ENCODE measurements around the gene PIP4K2C.

DNA sequence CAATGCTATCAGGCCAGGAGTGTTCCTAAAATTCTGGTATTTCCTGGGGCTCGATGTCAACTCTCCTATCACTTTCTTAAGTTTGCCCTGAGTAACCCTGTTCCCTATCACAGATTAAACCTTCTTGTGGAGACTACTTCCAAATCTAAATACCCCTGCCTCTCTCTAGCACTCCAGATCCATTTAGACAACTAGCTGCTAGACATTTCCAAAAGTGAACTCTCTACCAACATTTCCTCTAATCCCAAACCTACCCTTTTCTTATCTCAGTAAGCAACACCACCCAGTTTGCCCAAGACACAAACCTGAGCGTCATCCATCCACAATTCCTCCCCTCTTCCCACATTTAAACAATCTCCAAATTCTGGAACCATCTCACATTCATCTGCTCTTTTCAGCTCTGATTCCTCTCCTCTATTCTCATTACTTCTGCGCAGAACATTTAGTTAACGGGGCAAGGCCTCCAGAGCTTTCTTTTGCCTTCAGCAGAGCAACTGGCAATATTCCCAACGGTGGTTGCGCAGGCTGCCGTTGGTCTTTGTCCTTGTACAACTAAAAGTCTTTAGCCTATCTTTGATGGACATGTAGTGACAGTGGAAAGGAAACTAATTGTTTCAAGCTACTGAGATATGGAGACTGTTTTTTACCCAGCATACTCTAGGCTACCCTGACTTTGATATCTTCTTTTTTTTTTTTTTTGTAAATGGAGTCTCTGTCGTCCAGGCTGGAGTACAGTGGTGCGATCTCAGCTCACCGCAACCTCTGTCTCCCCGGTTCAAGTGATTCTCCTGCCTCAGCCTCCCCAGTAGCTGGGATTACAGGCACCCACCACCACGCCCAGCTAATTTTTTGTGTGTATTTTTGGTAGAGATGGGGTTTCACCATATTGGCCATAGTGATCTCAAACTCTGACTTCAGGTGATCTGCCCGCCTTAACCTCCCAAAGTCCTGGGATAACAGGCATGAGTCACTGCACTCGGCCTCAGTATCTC, 12.7 kb downstream of the R3HDM2 start:
- RRBS = no CpG with 5 or more reads among the region's 14 CpGs

DNA sequence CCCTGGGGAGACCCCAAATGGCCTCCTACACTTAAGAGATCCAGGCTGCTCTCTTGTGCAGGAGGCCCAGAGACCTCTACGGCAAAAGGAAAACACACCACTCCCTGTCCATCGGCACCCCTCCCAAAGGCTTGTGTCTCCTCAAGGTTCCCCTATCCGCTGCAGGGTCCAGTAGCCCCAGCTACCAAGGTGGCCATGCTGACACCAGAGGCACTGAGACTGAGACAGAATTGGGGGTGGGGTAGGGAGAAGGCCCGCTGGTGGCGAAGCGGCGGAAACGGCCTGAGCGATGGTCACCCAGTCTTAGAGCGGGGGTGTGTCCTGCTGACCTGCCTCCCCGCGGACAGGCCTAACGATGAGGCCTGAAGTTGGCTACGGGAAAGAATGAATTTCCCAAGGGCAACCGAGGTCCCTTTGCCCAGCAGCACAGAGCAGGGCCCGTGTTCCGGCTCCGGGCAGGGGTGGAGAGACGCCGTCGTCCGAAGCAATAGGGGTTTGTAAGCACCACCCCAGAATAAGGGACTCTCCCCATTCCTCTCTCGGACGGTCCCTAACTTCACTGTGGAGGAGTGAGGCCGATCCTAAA, 451 bp downstream of the DDIT3 start:
- RRBS = no CpG with 5 or more reads among the region's 25 CpGs

DNA sequence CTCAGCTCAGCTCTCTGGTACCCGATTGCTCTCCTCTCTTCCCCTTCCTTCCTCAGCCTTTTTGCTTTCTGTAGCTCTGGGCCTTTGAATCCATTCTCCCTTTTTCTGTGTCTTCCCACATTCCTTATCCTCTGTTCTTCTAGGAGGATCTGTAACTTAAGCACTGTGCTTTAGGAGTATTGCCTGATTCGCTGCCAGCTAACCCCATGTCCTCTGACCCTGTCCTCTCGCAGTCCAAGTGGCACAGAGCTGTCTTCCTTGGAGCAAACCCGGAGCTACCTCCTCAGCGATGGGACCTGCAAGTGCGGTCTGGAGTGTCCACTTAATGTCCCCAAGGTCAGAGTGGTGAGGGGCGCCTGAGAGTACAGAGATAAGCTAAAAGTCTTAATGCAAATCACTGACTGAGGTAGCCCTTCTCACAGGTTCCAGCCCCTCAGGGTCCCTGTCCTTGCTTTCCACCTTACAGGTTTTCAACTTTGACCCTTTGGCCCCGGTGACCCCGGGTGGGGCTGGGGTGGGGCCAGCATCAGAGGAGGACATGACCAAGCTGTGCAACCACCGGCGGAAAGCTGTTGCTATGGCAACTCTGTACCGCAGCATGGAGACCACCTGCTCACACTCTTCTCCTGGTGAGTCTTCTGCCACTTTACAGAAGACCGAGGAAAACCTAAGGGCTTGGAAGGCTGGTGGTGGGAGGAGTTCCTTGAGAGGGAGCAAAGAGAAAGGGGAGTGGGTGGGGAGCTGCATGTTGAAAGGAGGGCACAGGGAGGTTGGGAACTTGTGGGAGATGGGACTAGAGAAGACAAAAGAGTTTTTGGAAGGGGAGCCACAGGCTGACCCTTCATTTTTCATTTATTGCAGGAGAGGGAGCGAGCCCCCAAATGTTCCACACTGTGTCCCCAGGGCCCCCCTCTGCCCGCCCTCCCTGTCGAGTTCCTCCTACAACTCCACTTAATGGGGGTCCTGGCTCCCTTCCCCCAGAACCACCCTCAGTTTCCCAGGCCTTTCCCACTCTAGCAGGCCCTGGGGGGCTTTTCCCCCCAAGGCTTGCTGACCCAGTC, 2.2 kb downstream of the MBD6 start:
- RRBS = 41% methylated on average over 2 of the region's 16 CpGs

DNA sequence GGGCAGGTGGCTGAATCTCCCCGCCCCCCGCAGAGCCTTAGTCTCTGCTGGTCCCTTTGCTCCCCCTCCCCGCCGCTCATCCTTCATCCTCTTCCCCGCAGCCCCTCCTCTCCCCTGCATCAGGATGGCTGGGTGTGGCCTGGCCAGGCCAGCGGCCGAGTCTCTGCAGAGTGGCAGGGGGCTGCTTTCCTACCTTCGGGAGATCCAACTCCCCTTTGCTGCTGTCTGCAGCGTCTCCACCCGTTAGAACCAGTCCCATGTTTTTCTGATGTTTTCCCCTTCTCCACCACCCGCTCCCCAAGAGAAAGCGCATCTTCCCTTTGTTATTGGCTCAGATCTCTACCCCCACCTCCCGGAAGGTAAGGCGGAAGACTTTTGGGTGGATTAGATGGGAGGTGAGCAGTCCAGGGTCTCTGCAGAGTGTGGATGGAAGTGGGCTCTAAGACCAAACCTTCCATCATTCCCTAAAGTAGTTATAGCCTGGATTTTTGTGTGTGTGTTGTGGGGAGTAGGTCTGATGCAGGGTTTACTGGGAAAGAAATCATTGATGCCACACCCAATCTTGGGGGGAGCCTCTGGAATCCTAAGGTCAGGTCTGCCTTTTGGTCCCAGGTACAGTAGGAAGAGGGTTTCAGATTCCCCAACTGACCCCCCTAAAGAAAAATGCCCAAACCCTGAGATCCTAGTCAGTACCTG, 737 bp downstream of the KIF5A start:
- RRBS = no CpG with 5 or more reads among the region's 14 CpGs

GRCh38 chr12:57590595-57592071, at the start of gene PIP4K2C:
Gene PIP4K2C, plus strand, starts transcription at chr12:57591192.
- RRBS = 1% methylated on average over 25 of the region's 76 CpGs

- RRBS = 18% methylated on average over 3 of the region's 14 CpGs
These were observed 552 bp upstream of the ARHGEF25 start for GRCh38 chr12:57610748-57611018.

DNA sequence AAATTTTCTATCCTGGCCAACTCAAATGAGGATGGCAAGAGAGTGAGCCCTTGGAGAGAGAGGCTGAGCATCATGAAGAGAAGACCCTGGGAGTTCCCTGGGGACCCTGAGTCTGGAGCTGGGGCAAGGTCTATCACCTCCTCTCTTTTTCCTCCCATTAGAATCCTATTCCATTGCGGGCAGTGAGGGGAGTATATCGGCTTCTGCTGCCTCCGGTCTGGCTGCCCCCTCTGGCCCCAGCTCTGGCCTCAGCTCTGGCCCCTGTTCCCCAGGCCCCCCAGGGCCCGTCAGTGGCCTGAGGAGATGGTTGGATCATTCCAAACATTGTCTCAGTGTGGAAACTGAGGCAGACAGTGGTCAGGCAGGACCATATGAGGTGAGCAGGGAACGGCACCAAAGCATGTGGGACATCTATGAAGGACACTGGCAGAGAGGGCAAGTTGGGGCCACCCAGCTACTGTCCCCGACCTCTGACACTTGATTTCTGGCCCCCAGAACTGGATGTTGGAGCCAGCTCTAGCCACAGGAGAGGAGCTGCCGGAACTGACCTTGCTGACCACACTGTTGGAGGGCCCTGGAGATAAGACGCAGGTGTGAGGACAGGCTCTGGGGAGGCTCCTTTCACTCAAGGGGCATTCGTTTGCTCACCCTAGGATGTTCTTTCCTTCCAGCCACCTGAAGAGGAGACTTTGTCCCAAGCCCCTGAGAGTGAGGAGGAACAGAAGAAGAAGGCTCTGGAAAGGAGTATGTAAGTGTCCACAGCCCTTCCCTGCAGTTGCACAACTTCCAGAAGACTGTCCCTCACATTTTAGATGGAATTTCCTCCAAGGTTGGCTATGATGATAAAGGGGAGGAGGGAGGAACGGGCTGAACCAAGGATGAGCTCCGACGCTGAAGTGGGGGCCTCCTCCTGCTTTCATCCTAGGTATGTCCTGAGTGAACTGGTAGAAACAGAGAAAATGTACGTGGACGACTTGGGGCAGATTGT, 1.8 kb downstream of the ARHGEF25 start:
- RRBS = no CpG with 5 or more reads among the region's 14 CpGs

- RRBS = no CpG with 5 or more reads among the region's 14 CpGs
These were observed 606 bp downstream of the OS9 start for GRCh38 chr12:57694494-57694982.

DNA sequence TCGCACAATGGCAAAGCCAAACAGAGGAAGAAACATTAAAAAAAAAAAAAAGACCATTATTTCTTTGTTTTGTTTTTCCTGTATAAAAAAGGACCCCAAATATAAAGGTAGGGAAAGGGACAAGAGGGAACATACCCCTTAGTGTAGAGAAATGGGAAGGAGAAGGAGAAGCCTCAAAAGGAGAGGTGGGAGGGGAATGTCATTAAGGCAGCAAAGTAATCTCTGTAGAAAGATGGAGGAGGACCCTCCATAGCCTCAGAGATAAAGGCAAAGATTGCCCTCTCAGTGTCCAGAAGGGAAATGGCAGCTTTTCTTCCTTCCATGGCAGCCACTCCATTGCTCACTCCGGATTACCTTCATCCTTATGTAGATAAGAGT, 3.3 kb downstream of the TSPAN31 start:
- RRBS = no CpG with 5 or more reads among the region's 2 CpGs

DNA sequence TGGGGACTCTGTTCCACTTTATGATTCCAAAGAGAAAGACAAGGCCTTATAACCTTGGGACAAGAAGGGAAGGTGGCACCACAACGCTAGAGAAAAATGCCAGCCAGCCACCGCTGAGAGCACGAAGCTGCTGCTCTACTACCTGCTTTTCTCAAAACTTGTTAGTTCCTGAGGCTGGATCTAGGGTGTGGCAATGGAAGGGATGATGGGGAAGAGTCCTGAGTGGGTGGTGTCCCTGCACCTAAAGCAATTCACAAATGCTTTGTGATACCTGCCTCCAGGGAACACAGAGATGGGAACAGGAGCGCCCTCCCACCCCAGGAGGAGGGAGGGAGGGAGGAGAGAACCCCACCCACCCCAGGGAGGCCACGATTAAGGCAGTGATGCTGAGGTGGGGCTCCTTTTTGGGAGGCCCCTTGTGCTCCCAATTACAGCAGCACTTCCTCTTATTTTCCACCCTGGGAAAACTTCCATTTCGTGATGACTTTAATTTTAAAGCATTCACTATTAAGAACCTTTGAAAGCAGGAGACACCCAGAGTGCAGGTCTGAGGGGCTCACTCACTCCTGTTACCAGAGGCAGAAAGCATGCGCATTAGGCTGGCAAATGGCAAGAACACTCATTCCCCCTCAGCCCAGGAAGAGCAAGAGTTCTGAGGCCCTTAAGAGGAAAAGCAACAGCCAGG, 3.4 kb upstream of the AVIL start:
- RRBS = no CpG with 5 or more reads among the region's 7 CpGs

- RRBS = no CpG with 5 or more reads among the region's 2 CpGs
These were observed 7.4 kb upstream of the AVIL start for GRCh38 chr12:57825920-57826285.

DNA sequence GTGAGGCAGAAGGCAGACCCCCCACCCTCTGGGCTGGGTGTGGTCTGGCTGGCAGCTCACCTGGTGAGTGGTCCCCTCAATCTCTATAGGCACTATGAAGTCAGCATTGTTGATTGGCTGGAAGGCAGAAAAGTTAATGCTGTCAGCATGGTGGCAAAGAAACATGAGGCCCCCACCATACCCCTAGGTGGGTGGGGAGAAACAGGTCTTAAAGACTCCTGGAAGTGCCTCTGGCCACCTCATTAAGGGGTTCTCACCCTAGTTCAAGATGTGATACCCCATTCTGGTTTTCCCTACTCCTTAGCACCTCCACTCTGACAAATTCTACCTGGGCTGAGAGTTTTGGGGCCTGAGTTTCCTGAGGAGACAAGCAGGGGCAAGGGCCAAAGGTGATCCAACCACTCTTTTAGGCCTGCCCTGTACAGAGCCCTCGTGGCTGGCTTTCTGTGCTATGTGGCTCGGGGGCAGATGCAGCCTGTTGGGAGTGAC, 7.8 kb upstream of the AVIL start:
- RRBS = no CpG with 5 or more reads among the region's 2 CpGs

DNA sequence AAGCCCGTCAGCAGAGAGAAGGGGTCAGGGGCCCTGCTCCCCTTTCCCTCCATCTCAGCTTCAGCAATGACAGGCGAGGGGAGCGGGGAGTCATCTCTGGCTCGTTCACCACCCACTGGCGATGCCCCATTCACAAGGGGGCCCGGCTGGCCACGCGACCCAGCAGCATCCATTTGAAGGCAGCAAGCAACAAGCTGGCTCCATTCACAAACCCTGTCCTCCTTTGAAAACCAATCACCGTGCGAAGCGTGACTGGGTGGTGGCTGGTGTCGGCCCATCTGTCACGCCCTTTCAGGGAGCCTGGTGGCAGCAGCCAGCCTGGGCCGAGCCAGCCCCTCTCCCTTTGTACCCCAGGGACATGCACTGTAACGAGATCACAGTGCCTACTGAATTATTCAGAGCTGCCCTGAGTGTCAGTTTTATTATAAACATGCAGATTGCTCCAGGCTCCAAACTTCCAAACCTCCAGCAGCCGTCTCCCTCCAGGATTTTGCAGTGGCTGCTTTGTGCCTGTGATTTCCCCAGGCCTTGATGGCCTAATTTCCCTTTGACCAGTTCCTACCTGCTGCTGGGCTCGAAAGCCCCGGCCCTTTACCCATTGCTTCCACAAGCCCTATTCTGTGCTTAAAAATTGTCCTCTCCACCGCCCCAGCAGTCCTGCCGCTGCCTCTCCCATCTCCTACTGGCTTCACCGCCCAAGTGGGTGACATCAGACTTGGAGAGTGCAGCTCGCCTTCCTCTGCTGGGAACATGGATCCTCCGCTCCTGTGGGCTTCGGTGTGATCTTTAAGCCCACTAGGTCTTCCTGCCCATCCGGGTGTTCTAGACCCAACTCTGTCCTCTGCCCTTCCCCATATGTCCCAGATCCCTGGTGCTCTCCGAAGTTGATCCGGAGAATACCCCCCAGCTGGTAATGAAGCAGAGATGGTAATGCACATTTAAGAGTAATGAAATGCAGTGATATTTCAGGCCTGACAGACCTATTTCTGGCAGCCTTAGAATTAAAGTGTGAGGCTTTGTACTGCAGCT, 22.5 kb upstream of the CTDSP2 start:
- RRBS = 40% methylated on average over 3 of the region's 27 CpGs

DNA sequence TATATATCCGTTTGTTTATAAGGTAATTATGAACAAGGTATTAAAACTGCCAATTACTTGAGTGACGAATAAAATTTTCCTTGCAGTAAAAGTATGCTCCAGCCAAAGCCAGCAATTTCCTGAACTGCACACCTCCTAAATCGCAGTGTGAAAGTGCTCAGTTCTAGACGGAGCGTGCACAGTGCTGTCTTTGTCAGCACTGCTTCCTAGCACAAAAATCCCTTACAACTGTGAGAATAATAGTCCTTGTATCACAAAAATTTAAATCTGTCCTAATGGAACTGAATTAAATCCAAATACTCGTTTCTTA, 26.3 kb downstream of the LRIG3 start:
- RRBS = no CpG with 5 or more reads among the region's 6 CpGs

- RRBS = no CpG with 5 or more reads among the region's 4 CpGs
These were observed 21.1 kb downstream of the LRIG3 start for GRCh38 chr12:58899059-58899770.

DNA sequence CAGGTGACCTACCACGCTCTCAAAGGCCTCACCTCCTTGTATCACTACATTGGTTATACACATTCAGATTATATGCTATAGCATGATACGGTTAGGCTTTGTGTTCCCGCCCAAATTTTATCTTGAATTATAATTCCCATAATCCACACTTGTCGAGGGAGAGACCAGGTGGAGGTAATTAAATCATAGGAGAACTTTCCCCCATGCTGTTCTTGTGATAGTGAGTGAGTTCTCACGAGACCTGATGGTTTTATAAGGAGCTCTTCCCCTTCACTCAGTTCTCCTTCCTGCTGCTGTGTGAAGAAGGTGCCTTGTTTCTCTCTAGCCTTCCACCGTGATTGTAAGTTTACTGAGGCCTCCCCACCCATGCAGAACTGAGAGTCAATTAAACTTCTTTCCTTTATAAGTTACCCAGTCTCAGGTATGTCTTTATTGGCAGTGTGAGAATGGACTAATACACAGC, 19.3 kb upstream of the LRIG3 start:
- RRBS = no CpG with 5 or more reads among the region's 6 CpGs

GRCh38 chr12:59080131-59080404, 159.8 kb upstream of the LRIG3 start:
- RRBS = no CpG with 5 or more reads among the region's 1 CpG

GRCh38 chr12:59666612-59667067, 70.8 kb downstream of the SLC16A7 start:
- RRBS = no CpG with 5 or more reads among the region's 2 CpGs

- RRBS = no CpG with 5 or more reads among the region's 2 CpGs
These were observed 8.9 kb upstream of the USP15 start for GRCh38 chr12:62250993-62252081.

DNA sequence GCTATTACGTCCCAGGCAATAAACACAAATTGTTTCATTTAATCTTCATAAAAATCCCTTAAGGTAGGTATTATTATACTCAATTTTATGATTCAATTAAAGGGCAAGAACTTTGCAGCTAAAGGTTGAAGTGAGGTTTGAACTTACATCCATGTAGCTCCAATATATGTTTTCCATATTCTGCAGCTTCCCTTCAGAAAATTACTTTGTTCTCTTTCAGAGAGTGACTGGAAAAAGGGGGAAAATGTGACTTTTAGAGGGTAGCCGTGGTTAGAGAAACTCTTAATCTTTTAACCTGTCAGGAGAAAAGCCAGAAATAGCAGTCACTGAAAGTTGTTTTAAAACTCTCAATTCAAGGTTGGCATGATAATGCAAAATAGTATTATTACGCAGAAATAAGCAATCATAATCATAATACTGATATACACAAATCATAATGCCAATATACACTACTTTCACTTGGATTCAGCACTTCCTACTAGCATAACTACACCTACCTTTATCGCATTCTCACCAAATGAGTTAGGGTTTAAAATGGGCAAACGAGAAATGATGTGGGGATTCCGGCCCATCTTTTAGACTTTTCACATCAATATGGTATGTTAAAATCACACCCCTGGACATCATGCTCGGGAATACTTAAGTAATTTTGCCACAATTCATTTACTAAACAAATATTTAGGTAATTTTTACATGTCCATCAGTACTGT, 1.4 kb upstream of the USP15 start:
- RRBS = no CpG with 5 or more reads among the region's 7 CpGs

Measured in skeletal muscle cell (primary cell).